ENCODE data around the genes SEC31A and MRPS18C.

- RRBS, result no CpG with 5 or more reads among the region's 3 CpGs
These were observed 5.6 kb downstream of the HNRNPDL start for GRCh38 chr4:82424451-82425309.

DNA sequence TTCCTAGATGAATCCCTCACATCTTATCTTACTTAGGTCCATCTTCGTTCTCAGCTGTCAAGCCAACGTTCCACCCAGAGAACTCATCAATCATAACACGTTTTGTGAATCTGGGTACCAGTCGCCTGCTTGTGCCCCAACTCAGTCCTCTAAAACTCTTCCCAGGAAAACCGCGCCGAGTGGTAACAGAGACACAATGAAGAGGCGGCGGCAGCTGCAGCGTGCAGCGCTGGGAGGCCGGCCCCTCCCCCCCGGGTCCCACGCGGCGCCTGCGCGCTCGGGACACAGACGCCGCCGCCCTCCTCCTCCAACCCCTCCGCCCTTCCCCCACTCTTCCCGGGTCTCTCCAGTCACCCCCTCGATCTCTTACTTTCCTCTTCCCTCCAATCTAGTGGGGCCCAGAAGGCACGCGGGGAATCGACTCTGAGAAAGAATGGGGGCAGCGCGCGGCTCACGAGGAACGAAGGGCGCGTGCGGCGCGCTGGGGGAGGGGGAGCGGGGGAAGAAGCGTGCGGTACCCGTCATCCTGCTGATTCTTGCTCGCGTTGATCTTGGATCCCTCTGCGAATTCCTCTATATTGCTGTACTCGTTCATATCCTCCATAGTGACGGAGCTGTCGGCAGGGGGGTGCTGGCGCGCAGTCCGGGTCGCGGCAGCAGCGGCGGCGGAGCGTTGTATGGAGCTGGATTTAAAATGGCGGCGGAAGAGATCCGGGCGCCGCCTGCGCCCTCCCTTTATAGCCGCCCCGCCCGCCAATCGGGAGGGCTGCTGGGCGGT is 1.3 kb downstream of the HNRNPDL start:
- RRBS, result 1% methylated on average over 24 of the region's 68 CpGs

GRCh38 chr4:82799191-82799551 is 575 bp upstream of the SCD5 start:
- RRBS, result no CpG with 5 or more reads among the region's 11 CpGs

DNA sequence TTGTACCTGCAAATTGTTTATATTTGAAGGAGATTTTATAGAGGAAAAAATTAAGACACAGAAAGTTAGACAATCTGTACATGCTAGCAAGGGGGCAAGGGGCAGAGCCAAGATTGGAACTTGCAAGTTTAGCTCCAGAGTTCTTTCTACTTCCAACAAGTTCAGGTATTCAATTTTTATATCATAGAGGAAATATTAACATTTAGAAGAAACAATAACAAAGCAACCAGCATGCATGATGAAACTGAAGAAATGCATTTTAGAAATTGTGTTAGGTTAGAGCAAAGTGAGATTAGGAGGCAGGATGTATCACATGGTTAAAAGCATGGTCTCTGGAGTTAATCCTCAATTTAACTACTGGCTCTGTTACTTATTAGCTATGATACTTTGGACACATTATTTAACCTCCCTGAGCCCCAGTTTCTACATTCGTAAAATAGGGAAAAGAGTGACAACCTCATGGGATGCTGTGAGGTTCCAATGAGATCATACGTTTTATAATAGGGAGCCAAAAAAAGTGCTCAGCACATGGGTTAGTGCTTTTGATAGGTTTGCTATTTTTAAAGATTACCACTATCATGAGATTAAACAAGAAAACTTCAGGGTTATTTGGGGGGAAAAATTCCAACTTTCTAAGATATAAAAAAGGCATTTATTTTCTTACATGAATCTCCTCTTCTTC is 4.9 kb downstream of the SEC31A start:
- RRBS, result no CpG with 5 or more reads among the region's 2 CpGs

DNA sequence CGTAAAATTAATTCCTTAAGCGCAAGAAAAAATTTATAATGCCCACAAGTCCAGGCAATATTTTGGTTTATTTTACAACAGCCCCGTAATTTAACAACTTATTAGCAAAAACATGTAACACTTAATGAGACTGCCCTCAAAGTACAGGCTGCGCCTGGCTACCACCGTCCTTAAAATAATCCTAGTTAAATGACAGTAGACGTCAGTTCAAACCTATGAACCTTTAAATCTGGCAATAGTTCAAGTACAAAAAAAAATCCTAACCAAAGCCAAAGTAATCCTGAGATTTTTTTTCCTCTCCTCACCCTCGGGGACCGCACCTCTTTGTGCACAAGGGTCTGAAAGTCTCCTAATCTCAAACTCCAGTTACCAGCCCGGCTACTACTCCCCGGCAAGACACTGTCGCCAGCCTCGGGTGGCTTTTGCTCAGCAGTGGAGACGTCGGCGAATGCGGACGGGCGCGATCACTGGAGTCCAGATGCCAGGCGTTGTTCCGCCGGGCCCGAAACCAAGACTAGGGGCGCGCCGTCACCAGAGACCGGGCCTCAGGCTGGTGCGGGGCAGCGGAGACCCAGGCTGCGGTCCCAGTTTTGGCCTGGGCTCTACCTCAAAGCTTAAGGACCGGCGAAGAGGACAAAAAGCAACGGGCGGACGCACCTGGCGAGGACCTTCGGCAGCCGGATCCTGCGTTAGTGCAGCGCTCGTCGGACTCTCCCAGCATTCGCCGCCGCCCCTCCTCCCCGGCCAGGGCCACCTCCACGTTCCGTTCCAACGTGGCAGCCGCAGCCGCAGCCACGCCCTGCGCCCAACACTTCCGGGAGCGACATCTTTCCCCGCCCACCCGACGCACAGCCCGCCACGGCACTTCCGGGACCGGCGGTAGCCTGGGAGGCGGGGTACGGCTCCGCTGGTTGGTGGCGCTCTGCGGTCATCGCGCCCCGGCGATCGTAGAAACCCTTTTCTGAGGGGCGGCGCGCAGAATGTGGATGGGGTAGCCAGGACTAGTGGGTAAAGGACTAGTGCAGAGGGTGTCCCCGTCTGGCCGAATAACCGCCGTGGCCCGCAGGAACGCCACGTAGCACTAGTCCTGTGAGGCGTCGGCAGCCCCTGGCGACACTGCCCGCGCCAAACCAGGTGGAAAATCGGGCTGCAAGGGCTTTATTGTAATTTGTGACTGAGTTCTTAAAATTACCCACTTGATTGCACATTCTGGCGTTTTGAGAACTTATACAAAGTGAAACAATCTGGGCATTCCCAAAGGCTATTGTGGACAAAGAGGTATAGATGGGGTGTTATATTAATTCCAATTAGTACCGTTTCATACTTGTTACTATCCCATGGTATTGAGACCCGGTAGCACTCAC is at the start of gene SEC31A:
SEC31A (minus strand) TSS at position 723 of the 1,364 bp plus-strand sequence.
- RRBS, result under 1% methylated on average over 50 of the region's 92 CpGs

DNA sequence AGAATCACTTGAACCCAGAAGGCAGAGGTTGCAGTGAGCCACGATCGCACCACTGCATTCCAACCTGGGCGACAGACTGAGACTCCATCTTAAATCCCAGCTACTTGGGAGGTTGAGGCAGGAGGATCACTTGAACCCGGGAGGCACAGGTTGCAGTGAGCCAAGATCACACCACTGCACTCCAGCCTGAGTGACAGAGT is 36.1 kb downstream of the LIN54 start:
- RRBS, result no CpG with 5 or more reads among the region's 4 CpGs

DNA sequence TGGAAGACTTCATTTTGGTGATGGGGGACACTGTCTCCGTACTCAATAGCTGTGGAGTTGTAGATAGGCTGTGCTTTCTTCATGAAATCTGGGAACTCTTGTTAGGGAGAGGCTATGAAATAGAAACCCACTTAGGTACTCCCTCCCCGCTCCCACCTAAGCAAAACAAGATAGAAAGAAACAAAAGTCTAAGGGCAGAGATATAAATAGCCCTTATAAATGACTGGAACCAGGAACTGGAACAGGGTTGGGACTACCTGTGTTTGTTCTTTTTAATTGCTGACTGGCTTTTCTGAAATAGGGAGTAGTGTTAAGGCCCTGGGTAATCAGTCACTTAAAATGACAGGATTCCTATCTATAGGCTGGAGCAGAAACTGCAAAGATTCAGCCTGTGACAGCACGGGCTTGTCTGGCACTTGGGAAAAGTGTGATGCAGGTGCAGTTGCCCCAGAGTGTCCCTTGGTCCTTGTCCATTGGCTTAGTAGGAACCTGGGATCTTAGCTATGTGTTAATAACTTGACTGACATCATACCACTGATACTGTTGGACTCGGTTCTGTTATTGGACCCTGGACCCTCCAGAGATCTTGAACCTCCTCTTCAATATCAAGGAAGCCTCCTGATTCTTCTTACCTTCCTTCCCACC is 14.7 kb upstream of the PLAC8 start:
- RRBS, result no CpG with 5 or more reads among the region's 4 CpGs

GRCh38 chr4:83454579-83455078 is 994 bp downstream of the HELQ start:
- RRBS, result no CpG with 5 or more reads among the region's 8 CpGs

- RRBS, result 1% methylated on average over 7 of the region's 37 CpGs
These were observed at the start of gene MRPS18C for GRCh38 chr4:83455695-83456308. MRPS18C (plus strand) TSS chr4:83456058.

DNA sequence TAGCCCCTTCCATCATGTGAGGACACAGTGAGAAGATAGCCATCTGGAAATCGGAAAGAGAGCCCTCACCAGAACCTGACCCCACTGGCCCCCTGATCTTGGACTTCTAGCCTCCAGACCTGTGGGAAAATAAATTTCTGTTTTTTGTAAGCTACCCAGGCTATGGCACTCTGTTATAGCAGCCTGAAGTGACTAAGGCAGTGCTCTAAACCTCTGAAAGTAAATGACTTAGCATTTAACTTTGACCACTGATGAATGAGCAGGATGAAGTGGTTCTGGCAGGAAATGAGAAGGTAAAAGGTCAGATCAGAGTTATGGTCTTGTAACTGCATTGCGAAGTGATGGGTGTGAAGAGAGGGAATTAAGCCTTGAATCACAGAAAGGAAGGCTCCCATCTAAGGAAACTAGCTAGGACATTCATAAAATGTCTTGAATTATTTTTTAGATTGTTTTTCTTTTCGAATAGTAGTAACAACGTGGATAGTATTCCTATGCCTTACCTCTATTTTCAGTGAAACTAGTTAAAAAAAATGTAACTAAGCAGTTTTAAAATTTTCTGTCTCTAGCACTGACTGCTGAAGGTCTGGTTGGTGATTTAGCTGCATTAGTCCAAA is 17.1 kb downstream of the GPAT3 start:
- RRBS, result no CpG with 5 or more reads among the region's 4 CpGs

DNA sequence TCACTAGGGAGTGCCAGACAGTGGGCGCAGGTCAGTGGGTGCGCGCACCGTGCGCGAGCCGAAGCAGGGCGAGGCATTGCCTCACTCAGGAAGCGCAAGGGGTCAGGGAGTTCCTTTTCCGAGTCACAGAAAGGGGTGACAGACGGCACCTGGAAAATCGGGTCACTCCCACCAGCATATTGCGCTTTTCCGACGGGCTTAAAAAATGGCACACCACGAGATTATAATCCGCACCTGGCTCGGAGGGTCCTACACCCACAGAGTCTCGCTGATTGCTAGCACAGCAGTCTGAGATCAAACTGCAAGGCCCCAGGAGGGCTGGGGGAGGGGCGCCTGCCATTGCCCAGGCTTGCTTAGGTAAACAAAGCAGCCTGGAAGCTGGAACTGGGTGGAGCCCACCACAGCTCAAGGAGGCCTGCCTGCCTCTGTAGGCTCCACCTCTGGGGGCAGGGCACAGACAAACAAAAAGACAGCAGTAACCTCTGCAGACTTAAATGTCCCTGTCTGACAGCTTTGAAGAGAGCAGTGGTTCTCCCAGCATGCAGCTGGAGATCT is 372.1 kb downstream of the NKX6-1 start:
- RRBS, result no CpG with 5 or more reads among the region's 20 CpGs

GRCh38 chr4:84572665-84573163 is 10.2 kb upstream of the CDS1 start:
- RRBS, result no CpG with 5 or more reads among the region's 3 CpGs

- RRBS, result 1% methylated on average over 16 of the region's 44 CpGs
These were observed 600 bp downstream of the CDS1 start for GRCh38 chr4:84583391-84584062.

DNA sequence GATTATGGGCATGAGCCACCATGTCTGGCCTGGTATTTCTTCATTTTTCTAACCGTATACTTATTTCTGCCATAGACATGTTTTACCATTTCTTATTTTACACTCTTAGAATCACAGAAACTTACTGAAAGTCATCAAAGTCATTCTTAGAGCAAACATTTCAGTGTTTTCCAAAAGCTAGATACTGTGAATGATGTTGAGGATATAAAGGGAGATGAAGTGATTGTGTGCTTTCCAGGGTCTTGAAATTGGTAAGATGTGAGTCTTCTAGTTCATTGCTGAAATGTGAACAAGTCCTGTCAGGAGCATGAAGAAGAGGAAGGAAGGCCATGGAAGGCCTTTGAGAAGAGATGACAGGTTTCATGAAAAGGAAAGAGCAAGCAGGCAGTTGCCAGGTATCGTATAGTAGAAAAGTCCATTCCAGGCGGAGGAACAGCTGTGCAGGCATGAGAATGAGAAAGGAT is 42.2 kb downstream of the CDS1 start:
- RRBS, result no CpG with 5 or more reads among the region's 3 CpGs

- RRBS, result no CpG with 5 or more reads among the region's 11 CpGs
These were observed 150.4 kb downstream of the CDS1 start for GRCh38 chr4:84733332-84733761.

DNA sequence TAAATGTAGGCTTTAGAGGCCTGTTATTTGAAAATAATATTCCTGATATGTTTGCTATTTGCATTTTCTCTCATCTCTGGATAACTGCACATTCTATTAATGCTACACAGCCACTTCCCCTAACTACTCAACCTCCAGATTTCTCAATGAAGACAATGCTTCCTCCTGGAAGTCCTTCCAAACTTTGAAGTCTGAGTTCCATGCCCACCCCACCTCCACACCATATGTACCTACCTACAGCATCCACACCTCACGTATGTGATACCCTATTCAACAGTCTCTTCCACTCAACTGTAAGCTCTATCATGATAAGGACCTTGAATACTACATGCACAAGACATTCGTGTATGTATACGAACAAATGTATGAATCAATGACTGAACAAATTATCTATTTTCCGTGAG is 6.4 kb downstream of the WDFY3 start:
- RRBS, result no CpG with 5 or more reads among the region's 4 CpGs

GRCh38 chr4:85761764-85762244 is 286.9 kb downstream of the ARHGAP24 start:
- RRBS, result no CpG with 5 or more reads among the region's 4 CpGs

DNA sequence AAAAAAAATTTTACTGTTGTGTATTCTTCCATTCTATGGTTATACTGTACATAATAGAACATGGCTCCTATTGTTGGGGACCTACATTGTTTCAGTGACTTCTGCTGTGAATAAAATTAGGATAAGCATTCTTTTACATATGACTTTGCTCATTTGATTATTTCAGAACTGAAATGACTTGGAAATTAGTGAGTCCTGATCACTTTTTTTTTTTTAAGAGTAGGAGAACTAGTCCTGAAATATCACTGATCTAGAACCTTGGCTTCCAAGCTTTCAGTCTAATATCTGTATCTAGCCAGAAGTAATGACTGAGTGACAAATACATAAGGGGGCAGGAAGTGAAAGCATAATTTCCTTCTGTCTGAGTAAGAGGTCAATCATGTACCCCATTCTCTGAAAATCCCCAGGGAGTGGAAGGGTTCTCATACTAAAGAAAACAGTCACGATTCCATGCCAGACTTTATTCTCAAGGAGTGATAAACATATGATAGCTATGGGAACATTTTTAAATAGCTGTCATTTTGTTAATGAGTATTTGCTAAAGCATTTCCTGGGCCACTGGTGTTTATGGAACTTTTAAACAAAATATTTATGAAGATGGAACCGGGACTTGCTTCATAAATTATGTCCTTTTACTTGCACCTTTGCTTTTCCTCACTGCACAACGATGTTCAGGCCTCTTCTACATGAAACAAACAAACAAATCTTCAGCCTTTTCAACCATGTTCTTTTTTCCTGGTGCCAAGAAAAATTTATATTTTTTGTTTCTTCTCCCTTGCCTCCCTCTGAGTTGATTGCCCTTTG is 308.5 kb downstream of the ARHGAP24 start:
- RRBS, result no CpG with 5 or more reads among the region's 3 CpGs

- RRBS, result no CpG with 5 or more reads among the region's 6 CpGs
These were observed 284.9 kb downstream of the MAPK10 start for GRCh38 chr4:86074949-86075405.

GRCh38 chr4:86331335-86331952 is 28.4 kb downstream of the MAPK10 start:
- RRBS, result no CpG with 5 or more reads among the region's 4 CpGs

All from T47D (cell line).